Parietal lobe (tissue), 2 donors: ENCODE measurements around a stretch of chr1.

DNA sequence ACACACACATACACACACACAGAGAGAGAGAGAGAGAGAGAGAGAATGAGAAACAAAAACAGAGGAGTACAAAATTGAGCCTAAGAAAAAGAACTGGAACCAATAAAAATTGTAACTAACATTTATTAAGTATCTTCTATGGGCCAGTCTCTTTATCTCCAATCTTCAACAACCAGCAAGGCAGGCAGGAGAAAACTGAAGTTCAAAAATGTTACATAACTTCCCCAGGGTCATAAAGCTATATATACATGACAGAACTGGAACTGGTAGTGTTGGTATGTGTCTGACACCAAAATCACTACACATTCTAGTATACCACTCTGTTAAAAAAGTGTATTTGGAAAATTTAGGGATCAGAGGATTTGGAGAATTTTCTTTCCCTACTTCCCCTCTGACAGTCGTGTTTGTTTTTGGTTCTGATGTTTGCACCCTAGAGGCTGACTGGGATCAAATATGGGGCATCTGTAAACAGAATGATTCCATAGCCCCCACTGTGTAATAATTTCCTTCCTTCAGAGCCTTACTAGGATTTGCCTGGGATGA lies 1.0 kb upstream of the ZFYVE9 start:
- RAMPAGE, long total RNA = no peak

GRCh38 chr1:52348494-52349680 lies 17.1 kb downstream of the CC2D1B start:
- RAMPAGE, long total RNA = no peak

GRCh38 chr1:52358995-52359344 lies 7.0 kb downstream of the CC2D1B start:
- RAMPAGE, long total RNA = no peak

DNA sequence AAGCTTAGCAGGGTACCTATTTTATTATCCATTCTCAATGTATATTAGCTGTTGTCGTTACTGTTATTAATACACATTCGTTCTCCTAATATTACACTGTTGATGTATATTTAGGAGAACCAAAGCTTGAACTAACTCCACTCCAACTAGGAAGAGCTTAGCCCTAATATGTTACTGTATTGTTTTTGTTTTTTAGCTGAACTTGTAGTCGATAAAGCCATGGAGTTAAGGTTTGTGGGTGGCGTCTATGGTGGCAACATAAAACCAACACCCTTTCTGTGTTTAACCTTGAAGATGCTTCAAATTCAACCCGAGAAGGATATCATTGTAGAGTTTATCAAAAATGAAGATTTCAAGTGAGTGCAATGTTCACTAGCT lies 1.1 kb downstream of the PRPF38A start:
- RAMPAGE, long total RNA = no peak

- RAMPAGE, long total RNA = no peak
Measured at GRCh38 chr1:52411054-52411274, 6.6 kb downstream of the PRPF38A start.

DNA sequence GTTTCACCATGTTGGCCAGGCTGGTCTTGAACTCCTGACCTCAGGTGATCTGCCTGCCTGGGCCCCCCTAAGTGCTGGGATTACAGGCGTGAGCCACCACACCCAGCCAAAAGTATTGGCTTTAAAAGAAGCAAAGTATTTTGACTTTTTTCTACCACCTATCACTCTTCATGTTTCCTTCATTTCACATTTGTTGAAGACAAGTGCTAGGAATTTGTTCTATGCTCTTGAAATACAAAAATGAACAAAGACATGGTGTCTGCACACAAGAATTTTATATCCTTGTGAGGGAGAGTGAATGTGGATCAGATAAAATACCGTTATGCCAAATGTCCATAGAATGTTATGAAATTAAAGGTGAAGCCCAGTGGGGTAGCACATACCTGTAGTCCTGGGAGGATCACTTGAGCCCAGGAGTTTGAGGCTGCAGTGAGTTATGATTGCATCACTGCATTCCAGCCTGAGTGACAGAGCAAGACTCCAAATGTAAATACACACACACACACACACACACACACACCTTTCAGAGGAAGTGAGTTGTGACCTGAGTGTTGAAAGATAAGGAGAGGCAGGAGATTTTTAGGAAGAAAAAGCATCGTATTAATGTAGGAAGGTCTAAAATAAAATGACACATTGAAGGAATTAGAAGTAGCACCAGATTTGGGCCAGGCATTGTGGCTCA lies 28.2 kb upstream of the ZYG11A start:
- RAMPAGE, long total RNA = no peak

GRCh38 chr1:52904652-52905211 lies 16.8 kb downstream of the ECHDC2 start:
- RAMPAGE, long total RNA = no peak

DNA sequence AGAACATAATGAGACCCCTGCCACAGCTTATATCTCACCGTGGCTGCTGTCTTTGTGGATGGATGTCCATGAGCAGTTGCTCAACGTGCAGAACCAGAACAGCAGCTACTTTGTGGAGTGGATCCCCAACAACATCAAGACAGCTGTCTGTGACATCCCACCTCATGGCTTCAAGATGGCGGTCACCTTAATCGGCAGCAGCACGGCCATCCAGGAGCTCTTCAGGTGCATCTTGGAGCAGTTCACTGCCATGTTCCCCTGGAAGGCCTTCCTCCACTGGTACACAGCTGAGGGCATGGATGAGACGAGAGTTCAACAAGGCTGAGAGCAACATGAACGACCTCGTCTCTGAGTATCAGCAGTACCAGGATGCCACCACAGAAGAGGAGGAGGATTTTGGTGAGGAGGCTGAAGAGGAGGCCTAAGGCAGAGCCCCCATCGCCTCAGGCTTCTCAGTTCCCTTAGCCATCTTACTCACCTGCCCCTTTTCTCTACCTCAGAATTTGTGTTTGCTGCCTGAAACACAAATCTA lies 66.3 kb upstream of the PODN start:
- RAMPAGE, long total RNA = no peak

DNA sequence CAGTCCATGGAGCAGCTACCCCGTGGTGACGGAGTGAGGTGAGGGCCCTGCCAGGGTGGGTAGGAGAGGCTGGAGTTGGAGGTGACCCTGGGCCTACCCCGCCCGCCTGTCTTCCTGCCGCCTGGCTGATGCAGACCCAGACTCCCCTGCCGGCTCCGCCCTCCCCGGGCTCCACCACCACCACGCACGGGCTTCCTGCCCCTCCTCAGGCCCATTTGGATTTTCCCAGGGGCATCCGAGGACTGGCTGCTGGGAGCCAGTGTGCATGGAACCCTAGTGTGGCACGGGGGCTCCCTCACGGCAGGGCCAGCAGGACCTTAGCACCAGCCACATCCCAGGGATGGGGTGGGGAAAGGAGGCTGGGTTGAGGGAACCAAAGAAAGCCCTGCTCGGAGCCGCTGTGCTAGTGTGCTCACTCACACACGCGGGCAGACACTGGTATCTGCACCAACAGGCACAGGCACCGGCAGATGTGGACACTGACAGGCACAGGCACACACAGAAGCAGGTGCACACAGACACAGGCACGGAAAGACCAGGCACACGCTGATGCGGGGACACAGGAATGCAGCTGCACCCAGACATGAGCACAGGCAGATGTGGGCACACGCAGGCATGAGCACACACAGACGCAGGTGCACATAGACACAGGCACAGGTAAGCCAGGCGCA lies 32.7 kb downstream of the PODN start:
- RAMPAGE, long total RNA = no peak

DNA sequence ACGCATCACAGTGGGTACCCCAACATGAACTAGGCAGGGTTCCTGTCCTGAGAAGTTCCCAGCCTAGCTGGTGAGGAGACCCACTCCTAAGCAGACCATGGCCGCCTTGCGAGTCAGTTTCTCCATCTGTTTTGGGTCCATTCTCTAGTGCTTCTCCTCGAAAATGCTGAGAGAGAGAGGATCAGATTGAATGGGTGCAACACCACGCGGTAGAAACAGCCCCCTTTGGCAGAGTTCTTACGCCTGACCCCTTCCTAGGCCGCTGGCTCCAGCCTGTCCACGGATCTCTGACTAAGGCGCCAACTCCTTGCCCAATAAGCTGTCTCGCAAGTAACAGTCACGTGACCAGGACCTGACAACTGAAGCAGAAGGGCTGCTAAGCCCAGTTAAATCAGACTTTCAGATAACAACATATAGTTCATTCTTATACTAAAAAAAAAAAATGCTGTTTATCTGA lies 7.2 kb downstream of the SLC1A7 start:
- RAMPAGE, long total RNA = no peak

DNA sequence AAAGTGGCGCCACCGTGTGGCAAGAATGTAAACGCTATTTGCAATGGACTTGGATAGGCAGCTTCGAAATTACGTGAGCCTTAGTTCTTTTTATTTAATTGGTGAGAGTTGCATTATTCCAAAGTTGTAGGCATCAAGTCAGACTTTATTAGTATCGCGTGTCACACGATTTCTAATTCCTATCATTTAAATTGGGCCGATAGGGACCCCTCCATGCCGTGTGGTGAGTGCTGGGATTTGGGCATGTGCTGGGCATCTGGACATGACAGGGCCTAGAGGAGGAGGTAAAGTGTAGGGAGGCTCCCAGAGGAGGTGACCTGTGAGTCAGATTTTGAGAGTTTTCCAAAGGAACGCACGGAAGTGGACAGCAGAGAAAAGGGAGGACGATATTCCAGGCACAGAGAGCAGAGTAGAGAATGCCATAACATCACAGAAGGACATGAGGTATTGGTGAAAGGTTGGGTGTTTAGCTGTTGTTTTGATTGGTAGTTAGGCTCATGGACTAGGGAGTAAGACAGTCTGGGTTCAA lies 14.4 kb upstream of the CPT2 start:
- RAMPAGE, long total RNA = no peak

GRCh38 chr1:53325920-53326386 lies 1.9 kb downstream of the LRP8 start:
- RAMPAGE, long total RNA = no peak

GRCh38 chr1:53460395-53460642 lies 1.1 kb downstream of the DMRTB1 start:
- RAMPAGE, long total RNA = no peak

- RAMPAGE, long total RNA = no peak
Measured at GRCh38 chr1:53529098-53529492, 69.9 kb downstream of the DMRTB1 start.

GRCh38 chr1:53909790-53910441 lies 15.9 kb downstream of the DIO1 start:
- RAMPAGE, long total RNA = no peak

GRCh38 chr1:54054282-54054836 lies 951 bp downstream of the TCEANC2 start:
- RAMPAGE, long total RNA = no peak

- RAMPAGE, long total RNA = no peak
Measured at GRCh38 chr1:54120917-54122151, 31.5 kb downstream of the CDCP2 start.

GRCh38 chr1:54175941-54176242 lies 23.1 kb upstream of the CDCP2 start:
- RAMPAGE, long total RNA = no peak

DNA sequence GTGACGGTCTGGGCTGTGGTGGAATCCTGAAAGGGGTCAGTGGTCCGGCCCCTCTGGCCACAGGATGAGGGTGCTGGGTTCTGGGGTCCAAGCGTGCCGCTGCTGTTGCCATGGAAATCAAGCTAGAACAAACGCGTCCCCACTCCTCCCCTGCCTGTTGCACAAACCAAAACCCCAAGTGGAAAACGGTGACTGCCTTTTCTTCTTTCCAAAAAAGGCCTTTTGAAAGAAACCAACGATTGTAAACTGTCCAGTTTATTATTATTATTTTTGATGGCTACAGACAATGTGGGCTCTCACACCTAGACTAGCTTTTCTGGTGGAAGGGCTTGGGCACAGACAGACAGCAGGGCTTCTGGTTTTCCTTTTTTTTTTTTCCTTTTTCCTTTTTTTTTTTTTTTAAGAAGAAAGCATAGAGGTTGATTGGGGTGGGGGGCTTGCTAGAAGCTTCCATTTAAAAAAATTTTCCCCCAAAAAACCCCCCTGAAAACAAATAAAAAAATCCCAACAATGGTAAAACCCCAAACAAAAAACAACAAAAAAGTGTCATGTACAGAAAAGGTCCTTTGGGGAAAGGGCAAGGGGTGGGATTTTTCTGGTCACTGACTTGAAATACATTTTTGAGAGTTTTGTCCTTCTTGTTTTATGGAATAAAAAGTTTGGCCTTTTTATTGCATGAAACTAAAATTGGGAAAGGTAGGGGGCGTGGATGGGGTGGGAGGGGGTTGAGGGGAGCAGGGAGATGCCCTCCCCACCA lies 26.5 kb downstream of the MRPL37 start:
- RAMPAGE, long total RNA = no peak

GRCh38 chr1:54252858-54253443 lies 53.0 kb downstream of the MRPL37 start:
- RAMPAGE, long total RNA = no peak